OCI-LY7 (cell line): Measurements from ENCODE around the genes ANXA4, GMCL1 and MXD1.

DNA sequence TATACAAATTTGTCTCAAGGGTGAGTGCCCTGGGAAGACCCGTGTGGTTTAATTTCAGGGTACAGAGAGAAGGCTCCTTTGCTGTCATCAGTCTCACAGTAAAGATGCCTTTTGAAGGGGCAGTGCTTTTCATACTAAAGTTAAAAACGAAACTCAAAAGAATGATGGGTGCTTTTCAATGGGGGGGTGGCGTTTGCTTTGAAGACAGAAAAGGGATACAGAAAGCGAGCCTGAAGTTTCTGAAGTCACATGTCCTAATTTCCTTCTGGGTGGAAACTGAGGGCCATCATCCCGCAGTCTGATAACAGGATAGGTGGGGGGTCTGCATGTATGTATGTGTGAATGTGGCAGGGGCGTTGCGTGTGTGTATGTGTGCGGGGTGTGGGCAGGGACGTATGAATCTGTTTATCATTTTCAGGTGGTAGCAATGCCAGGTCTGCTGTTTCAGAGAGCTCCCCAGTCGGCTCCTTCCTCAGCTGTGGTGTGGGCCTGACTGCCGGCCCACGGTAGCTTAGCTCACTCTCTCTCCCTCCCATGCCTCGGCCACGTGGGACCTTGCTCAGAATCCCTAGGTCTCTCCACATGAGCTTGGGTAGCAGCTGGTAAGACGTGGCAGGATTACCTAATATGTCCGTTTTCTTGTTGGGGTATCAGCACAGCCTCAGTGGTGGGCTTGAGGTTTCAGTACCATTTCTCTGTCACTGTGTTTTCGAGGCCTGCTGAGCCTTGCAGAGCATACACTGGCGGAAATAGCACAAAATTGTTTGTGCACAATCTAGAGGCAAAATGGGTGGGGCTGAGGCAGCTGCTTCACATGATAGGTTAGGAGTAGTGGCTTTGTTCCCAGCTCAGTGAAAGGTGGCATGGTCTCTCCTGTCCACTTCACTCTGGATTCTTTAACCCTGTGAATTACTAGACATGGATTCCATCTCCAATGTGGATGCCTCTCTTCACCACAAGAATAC lies 32.8 kb downstream of the ARHGAP25 start:
- PRO-cap = bidirectional peak, plus-strand start at position 90 of the sequence, minus-strand start at position 100 of the sequence; bidirectional peak, plus-strand start at position 831 of the sequence, minus-strand start at position 495 of the sequence
- RAMPAGE, long total RNA = no peak

DNA sequence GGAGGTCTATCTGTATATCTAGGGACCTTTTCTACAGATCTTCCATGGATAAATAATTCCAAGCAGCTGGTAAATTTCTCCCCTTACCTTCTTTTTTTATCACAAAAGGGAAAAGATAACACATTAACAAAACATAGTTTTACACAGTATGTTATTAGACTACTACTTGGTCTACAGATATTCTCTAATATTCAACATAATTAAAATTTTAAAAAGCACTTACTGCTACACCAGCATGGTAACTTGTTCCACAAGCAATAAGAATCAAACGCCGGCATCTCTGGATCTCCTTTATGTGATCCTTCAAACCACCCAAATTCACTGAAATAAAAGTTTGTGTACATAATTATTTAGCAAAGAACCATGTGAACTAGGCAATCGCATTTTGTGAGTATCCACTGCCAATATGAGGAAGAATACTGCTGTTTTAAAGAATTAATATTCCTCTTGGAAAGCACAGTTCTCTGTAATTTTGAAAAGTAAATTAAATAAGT lies 45.1 kb downstream of the GFPT1 start:
- PRO-cap = no peak
- RAMPAGE, long total RNA = no peak

DNA sequence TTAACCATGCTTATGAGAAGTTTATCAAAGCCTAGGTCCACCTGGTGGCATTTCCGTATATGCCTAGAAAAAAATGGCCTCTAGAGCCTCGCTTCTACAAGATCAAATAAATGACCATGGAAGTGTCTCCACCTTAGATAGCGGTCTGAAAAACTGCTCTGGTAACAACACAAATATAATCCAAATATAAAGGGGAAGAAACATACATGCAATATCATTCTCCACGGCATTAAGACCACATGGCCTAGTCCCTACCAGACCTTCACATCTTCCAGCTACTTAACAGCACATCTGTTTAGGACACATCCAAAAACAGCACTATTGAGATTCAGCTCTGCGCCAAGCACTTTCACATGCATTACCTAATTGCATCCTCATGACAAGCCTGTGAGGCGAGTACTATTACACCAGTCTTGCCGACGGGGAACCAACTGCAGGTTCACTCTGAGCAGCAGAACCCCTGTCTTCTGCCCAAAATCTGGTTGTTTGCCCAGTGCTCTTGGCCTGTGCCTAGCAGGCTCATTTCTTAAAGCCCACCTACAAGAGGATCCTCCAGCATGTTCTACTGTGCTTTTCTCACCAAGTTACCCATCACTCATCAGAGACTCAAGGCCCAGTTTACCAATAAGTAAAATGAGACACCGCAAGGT lies 66.7 kb downstream of the AAK1 start:
- PRO-cap = no peak
- RAMPAGE, long total RNA = no peak

DNA sequence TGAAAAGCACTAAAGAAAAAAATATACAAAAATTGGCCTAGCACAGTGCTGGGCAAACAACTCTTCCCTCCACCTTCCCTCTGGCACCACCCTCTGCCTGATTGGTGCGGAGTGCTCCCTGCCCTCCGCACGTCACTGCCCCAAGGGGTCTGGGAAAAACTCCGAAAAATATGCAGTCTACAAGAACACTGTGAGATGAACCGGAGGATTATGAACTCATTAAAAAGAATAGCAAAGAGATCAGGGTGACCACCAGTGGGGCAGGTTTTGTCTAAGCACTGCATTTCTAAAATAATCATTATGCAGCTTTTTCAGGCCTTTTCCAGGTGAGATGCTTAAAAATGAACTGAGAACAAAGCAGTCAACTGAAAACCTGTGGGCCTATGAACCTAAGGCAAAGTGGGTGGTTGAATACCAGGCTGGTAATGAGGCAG lies 57.6 kb downstream of the AAK1 start:
- PRO-cap = no peak
- RAMPAGE, long total RNA = no peak

- PRO-cap = no peak
- RAMPAGE, long total RNA = no peak
Observed at GRCh38 chr2:69641073-69641560, 2.4 kb downstream of the AAK1 start.

GRCh38 chr2:69734069-69734677 lies 7.8 kb upstream of the ANXA4 start:
- PRO-cap = no peak
- RAMPAGE, long total RNA = no peak

DNA sequence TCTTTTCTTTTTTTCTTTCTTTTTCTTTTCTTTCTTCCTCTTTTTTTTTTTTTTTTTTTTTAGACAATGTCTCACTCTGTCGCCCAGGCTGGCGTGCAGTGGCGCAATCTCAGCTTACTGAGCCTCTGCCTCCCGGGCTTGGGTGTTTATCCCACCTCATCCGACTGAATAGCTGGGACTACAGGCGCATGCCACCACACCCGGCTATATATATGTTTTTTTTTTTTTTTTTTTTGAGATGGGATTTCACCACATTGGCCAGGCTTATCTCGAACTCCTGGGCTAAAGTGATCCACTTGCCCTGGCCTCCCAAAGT lies 1.3 kb upstream of the ANXA4 start:
- PRO-cap = no peak
- RAMPAGE, long total RNA = no peak

DNA sequence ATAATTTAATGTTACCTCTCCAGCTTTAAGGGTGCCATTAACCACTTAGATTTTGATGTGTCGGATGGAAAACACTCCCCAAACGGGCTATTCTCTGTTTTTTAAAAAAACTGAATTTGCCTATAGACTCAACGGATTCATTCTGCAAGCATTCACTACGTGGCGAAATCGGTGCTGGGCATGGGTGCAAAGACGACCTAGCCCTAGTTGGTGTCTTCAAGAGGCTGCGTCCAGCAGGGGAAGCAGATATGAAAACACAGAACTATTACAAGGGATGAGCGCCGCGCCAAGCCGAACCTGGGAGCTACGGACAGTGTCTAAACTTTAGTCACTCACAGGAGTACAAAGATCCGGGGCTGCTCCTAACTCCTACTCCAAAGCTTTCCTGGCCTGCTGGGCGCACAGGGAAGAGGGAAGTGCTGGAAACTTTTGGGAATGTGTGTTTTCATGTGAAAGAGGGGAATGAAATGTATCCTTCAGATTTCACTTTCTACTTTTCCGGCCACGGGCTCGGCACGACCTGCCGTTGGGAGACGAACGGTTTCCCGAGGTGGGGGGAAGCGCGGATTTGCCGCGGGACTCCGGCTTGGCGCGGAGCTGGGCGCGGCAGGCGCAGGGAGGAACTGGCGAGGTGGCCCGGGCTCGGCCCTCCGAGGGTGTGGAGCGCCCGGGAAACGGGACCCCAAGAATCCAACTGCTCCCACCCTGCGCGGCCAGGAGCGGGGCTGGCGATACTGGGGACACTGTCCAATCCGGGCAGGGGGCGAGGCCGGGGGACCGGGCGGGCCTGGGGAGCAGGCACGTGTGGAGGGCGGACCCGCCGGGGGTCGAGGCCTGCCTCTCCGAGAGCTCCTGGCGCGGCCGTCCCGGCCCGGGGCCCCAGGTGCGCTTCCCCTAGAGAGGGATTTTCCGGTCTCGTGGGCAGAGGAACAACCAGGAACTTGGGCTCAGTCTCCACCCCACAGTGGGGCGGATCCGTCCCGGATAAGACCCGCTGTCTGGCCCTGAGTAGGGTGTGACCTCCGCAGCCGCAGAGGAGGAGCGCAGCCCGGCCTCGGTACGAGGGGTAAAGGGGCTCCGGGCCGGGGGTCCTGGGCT lies at the start of gene ANXA4:
Gene ANXA4, plus strand, starts transcription at position 1,016 of the 1,098 bp plus-strand sequence.
- PRO-cap = no peak
- RAMPAGE, long total RNA = no peak

GRCh38 chr2:69828928-69829974 lies at the start of gene GMCL1:
Gene GMCL1, plus strand, starts transcription at chr2:69829660.
- PRO-cap = unidirectional peak, minus-strand start at chr2:69829298; bidirectional peak, plus-strand start at chr2:69829665, minus-strand start at chr2:69829486
- RAMPAGE, long total RNA = no peak

DNA sequence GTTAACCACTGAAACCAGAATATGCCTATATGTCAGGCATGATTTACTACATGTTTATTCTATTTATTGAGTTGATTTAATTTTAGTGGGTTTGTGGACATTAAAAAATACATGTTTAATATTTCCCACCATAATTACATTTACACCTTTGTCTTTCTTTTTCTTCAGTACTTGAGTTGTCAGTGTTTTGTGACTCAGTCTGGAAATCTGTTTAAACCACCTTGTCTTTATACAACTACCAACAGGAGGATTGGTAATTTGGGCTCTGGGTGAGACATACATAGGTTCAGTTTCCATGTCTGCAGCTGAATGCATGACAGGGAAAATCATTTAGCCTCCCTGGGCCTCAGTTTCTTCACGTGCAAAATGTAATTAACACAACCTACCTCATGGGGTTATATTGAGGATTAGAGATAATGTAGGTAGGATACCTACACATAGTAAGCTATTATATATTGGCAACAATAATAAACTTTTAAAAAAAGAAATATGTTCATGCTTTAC lies 1.9 kb upstream of the MXD1 start:
- PRO-cap = no peak
- RAMPAGE, long total RNA = no peak

- PRO-cap = bidirectional peak, plus-strand start at chr2:69915109, minus-strand start at chr2:69914627
- RAMPAGE, long total RNA = no peak
Observed at GRCh38 chr2:69914999-69915606, at the start of gene MXD1. Gene MXD1, plus strand, starts transcription at chr2:69915109.

GRCh38 chr2:69931652-69932302 lies 16.9 kb downstream of the MXD1 start:
- PRO-cap = no peak
- RAMPAGE, long total RNA = no peak

DNA sequence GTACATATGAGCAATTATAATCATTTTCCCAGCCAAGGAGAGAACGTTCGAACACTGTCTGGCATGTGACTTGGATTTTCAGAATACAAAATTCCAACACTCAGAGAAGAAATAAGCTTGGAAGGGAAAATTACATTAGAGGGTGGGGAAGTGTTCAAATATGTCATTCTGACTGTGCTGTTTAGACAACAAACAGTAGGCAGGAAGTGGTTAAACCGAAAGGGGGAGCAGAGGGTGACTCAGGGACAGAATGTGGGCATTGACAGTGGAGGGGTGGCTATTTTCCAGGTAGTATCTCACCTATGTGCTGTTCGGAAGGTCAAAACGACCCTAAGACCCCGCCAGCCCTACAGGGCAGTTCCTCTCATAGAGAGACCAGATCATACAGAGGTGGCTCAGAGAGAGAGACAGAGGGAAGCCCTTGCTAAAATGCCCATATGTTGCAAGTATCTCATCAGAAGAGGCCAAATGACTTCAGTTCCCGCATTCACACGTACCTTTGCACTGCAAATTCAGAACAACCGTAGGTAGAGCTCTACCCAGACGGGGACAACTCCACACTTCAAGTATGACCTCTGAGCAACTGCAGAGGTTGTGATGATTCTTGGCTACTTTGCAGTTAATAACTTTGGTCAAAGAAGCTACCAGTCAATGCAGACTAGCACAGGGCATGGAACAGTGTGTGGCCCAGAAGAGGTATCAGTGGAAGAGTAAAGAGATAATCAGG lies 14.7 kb downstream of the ASPRV1 start:
- PRO-cap = no peak
- RAMPAGE, long total RNA = no peak

GRCh38 chr2:69985635-69986209 lies 24.3 kb upstream of the ASPRV1 start:
- PRO-cap = no peak
- RAMPAGE, long total RNA = no peak

DNA sequence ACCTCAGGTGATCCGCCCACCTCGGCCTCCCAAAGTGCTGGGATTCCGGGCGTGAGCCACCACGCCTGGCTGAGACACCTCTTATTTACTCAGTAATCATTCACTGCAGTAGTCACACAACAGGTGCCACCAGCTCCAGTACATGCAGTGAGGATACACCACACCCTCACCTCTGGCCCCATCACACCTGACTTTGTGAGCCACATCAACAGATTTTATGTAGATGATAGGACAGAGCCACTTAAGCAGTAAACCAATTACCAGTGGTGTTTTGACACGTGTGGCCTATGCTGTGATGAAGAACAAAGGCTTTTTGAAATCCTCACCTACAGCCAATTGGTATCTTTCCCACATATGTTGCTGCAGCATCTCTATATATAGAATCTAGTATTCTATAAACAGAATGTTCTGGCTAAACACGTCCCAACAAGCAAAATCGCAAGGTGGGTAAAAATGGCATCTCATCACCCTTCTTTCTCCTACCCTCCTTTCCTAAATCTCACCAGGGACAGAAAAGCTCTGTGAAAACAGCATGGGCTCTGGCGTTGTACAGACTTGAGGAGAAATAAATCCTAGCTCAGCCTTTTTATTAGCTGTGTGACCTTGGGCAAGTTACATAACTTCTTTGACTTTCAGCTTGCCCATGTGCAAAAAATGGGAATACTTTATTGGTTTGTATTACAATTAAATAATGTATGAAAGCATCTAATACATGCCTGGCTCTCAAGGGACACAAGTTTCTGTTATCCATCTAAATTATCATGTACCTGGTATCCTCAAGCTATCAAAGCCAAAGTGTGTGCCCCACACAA lies 42.4 kb upstream of the PCBP1 start:
- PRO-cap = no peak
- RAMPAGE, long total RNA = no peak

DNA sequence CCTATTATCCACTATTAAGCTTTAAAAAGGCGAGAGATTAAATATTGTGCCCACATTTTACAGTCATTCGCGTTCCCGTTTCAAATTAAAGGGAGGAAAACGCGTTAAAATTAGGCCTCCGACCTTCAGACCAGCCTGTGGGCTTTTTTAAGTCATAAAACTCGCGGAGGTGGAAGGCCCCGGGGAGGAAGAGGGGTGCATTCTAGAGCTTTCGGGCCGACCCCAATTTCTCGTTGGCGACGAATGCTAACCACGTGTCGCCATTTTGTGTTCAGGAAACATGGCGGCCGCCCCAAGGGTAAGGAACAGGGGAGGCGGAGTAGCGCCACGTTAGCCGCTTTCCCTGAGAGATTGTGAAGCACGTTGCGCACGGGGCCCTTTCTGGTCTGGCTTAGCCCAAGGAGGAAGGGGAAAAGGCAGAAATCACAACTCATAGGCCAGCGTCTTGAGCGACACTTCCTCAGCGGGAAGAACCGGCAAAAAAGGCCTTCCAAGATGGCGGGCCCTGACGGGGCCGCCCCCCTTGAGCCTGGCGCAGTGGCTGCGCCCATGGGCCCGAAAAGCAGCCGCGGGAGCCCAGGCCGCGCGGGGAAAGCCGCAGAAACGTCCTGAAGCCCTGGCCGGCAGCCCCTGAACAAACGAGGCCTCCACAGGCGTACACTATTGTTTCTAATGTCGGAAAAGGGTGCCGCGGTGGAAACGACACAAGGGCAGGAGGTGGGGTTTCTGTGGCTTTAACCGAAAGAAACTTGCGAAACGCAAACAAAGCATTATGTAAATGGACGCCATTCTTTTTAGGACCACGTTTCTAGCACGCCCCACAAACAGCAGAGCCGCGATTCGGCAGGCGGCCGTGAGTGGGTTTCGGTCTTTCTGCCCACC lies 1.0 kb upstream of the PCBP1 start:
- PRO-cap = bidirectional peak, plus-strand start at position 274 of the sequence, minus-strand start at position 269 of the sequence; bidirectional peak, plus-strand start at position 600 of the sequence, minus-strand start at position 355 of the sequence
- RAMPAGE, long total RNA = no peak

GRCh38 chr2:70088569-70089172 lies 1.4 kb downstream of the PCBP1 start:
- PRO-cap = bidirectional peak, plus-strand start at chr2:70088663, minus-strand start at chr2:70088447
- RAMPAGE, long total RNA = no peak

DNA sequence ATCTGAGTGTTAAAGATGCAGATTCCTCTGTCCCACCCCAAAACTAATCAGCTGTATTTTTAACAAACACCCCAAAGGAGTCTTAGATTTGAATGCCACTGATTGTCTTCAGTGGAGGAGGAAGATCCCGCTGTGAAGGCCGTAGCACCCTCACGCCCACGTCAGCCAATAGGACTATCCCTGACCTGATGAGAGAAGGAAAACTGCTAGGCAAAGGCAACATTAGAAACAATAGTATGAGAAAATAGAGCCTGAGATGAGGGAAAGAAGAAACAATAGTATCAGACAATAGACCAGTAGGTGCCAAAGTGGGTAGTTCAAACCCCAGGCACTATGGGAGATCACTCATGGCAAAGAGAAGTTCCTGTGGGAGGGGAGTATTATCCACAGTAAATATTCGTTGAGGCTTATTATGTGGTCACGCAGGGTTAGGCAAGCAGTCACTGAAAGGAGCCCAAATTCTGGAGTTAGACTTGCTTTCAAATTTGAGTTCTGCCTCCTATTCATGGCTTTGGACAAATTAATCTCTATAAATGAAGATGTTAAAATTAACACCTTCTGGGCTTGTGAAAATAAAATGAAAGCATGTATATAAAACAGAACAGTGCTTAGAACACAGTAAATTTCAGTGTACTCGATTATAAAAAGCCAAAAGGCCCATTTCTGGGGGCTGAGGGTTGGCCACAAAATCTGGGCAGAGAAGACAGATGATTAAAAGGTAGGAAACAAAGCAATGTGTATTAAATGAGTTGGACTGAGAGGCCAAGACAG lies 2.9 kb downstream of the PCBP1 start:
- PRO-cap = no peak
- RAMPAGE, long total RNA = no peak

- PRO-cap = no peak
- RAMPAGE, long total RNA = no peak
Observed at GRCh38 chr2:70137473-70137958, 50.2 kb downstream of the PCBP1 start.

DNA sequence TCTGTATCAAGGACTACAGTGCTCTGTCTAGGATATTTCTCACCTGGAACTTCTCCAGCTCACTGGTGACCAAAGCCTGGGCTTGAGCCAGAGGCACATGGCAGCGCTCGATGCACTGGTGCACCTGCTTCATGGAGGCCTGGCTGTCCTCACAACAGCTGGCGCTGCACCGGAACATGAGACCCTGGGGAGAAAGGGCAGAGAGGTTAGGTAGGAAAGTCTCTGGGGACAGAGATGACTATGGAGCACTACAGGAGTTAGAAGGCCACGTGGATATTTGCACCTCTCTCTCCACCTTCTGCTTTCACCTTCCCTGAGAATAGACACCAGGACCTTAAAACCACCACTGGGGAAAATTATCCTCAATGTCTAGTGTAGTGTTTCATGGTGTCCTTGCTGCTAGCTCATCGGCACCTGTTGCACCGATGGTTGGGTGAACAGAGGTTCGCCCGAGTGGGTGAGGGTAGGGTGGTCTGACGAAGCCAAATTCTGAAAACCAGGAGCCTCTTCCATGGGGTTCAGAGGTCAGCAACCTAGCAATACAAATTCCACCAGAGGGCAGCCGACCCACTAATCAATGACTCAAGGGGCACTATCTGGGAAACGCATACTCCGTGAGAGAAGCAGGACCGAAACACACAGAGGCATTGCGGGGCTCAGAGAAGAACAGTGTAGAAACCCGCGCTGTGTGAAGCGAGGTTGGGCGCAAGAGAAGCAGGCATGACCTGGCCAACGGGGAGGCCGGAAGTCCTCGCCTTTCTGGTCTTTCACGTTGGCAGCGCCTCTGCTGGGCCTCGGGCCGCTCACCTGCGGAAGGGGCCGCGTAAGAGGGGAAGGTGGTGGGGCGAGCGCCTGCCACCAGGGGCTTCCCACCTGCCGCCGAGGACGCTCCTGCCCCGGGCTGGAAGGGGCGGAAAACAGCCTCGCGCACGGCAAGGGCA lies 800 bp downstream of the FAM136A start:
- PRO-cap = unidirectional peak, plus-strand start at position 608 of the sequence; bidirectional peak, plus-strand start at position 861 of the sequence, minus-strand start at position 786 of the sequence
- RAMPAGE, long total RNA = no peak